BE2C (cell line): ENCODE measurements around a stretch of chr18.

- RRBS = no CpG with 5 or more reads among the region's 3 CpGs
These were observed 54.4 kb downstream of the ANKRD12 start for GRCh38 chr18:9191078-9191375.

DNA sequence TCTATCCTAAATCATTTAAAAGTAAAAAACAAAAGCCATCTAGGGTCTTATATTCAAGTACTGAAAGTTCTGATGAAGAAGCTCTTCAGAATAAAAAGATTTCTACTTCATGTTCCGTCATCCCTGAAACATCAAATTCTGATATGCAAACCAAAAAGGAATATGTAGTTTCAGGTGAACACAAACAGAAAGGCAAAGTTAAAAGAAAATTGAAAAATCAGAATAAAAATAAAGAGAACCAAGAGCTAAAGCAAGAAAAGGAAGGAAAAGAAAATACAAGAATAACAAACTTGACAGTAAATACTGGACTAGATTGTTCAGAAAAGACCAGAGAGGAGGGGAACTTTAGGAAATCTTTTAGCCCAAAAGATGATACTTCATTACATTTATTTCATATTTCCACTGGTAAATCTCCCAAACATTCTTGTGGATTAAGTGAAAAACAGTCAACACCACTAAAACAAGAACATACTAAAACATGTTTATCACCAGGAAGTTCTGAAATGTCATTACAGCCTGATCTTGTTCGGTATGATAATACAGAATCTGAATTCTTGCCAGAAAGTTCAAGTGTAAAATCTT, 80.0 kb upstream of the TWSG1 start:
- RRBS = no CpG with 5 or more reads among the region's 2 CpGs

- RRBS = 93% methylated on average over 8 of the region's 15 CpGs
These were observed 41.1 kb upstream of the RALBP1 start for GRCh38 chr18:9434219-9434670.

DNA sequence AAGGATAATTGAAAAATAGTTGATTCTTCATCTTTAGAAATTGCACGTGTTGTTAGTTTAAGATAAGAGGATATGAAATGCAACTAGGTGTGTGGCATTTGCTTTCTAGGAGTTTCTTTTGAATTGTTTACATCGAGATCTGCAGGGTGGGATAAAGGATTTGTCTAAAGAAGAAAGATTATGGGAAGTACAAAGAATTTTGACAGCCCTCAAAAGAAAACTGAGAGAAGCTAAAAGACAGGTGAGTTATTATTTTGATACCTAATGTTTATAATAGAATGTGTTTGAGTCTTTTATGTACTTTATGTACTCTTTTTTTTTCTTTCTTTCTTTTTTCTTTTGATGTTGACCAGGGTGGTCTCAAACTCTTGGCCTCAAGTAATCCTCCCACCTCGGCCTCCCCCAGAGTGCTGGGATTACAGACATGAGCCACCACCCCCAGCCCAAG, 50.3 kb downstream of the RALBP1 start:
- RRBS = no CpG with 5 or more reads among the region's 3 CpGs

DNA sequence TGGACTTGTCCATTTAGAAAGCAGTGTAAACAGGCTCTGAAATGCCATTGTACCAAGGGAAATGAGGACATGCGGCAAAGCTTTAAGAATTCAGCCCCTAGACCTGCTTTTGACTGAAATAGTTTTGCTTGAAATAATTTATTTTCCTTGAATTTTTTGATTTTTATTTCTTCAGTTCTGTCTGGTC, 34.8 kb downstream of the RAB31 start:
- RRBS = no CpG with 5 or more reads among the region's 1 CpG

DNA sequence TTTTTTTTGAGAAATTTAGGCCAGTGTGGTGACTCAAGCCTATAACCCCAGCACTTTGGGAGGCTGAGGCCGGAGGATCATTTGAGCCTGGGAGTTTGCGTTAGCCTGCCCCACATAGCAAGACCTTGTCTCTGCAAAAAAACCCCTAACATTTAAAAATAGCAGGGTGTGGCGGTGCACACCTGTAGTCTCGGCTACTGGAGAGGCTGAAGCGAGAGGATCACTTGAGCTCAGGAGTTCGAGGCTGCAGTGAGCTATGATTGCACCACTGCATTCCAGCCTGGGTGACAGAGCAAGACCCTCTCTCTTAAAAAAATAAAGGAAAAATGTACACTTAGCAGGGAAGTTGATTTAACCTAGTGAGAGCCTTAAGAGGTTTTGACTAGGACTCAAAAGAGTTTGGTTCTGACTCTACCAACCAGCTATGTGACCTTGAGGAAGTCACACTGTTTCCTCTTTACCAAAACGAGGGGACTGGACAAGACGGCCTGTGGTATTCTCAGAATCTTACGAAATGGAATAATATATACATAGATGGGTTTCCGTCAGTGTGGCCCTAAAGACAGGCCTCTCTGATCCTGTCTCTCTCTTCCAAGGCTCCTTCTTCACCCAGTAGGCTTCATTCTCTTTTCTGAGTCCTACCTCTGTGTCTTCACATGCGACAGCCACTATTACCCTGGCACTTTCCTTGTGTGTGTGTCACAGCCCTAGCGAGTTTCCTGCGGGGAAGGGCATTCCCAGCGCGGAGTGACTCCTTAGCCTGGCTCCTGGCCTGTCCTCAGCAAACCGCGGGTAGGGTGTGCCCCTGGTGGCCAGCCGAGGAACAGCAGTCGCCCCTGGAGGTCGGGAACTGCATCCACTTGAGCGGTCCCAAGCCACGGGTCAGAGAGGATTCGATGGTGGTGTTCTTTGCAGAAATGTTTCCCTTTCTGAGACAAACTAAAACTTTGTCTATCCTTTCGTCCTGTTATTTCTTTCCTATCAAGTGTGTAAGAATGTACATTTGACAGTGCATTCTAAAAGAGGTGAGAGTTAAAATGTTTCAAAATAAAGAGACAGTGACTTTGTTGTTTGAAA, 63.1 kb downstream of the RAB31 start:
- RRBS = no CpG with 5 or more reads among the region's 24 CpGs

DNA sequence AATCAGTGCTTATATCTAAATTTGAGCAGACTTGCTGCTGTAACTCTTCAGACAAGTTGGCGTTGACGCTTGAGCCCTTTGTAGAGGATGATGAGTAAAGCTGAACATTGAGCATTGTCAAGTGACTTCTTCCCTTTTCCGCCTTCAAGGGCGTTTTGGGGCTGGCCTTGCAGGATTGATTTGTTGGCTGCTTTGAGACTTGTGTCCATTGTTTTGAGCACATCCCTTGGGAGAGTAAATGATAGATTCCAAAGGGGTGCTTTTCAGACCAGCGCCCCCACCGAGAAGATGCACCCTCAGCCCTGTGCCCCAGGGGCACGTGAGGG, 63.8 kb downstream of the RAB31 start:
- RRBS = no CpG with 5 or more reads among the region's 7 CpGs

DNA sequence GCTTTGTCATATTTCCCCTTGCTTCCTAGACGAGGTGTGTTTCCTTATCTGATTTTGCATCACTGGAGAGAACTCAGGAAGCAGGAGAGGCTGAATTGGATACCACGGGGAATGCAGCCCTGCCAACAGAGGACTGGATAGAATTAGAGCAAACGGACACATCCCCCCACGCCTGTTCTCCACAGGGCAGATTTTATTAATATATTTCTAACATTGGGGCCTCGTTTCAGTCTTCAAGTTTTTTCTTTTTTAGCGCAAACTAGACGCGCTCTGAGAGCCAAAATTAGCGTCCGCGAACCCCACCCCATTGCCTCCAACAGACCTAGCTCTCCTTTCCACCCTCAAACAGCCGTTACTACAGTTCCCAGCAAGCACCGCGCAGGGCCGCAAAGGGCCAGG, 602 bp upstream of the VAPA start:
- RRBS = no CpG with 5 or more reads among the region's 15 CpGs

- RRBS = no CpG with 5 or more reads among the region's 12 CpGs
These were observed 5.7 kb downstream of the VAPA start for GRCh38 chr18:9919093-9920282.

DNA sequence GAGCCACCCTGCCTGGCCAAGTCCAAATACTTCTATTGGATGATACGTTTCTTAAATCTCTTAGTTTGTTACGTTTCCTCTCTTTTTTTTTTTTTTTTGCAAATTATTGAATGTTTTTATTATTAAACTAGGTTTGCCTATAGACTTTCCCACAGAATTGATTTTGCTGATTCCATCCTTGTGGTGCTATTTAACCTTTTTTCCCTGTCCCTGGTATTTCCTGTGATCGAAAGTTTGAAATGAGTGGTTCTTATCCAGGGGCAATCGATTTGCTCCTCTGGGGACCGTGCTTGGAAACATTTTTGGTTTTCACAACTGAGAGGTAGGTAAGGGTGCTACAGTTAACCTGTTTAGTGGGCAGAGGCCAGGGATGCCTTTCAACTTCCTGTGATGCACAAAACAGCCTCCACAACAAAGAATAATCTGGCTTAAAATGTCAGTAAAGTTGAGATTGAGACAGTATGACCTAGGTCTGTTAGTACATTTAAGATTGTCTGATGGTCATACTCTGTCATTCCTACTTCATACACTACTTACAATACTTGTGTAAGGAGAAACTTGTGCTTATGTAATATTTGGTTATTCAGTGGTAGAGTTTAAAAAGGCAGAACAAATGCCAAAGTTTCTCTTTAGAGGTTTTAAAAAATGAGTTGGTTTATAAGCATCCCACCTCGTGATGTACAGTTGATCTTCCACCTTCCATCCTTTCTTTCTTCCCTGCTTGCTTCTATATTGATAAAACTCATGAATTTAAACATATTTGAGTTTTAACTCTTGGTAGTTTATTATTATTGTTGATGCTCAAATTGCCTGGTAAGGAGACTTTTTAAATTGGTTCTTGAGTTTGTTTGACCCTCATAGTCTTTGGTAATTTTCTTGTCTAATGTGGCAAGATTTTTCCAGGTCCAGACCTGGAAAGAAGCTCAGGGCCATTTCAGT, 25.9 kb downstream of the VAPA start:
- RRBS = no CpG with 5 or more reads among the region's 6 CpGs

DNA sequence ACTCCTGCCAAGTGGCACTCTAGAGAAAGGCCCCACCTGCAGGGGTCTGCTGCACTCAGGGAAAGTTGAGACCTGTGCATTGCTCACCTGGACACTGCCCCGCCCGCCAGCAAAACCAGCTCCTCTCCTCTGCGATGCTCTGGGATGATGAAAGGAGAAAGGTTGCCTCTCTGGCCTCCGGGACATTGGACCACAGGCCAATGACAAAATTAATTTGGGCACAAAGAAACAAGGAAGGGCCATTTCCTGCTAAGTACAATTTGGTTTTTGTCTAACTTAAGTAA, 121.7 kb upstream of the APCDD1 start:
- RRBS = no CpG with 5 or more reads among the region's 4 CpGs

DNA sequence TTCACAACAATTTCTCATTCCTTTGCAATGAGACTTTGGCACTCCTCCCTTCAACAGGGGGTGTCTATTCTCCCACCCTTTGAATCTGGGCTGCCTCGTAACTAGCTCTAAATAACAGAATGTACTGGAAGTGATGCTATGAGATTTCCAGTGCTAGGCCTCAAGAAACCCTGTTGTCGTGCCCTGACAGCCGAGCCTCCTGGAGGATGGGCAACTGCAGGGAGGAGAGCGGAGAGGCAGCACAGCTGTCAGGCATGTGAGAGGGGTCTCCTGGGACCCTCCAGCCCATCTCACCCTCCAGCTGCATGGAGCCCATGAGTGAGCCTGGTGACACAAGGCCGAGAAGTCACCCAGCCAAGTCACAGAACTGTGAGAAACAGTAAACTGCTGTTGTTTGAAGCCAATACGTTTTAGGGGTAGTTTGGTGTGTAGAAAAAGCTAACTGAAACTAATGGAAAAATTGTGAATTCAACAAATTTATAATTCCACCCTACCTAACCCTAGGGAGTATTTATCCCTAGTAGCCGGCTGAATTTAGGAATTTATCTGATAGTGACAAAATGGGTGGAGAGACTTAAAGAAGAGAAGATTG, 103.0 kb upstream of the APCDD1 start:
- RRBS = no CpG with 5 or more reads among the region's 7 CpGs

DNA sequence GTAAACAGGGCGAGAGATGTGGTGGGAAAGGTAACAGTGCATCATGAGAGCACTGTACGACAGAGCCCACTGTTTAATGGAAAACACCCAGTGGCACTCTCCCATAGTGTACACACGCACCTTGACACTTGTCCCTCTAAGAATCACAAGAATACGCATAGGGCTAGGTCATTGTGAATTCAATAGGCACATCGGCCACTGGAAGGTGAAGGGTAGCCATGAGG, 74.6 kb upstream of the APCDD1 start:
- RRBS = no CpG with 5 or more reads among the region's 5 CpGs

GRCh38 chr18:10454797-10455729, 628 bp downstream of the APCDD1 start:
- RRBS = 28% methylated on average over 23 of the region's 74 CpGs

DNA sequence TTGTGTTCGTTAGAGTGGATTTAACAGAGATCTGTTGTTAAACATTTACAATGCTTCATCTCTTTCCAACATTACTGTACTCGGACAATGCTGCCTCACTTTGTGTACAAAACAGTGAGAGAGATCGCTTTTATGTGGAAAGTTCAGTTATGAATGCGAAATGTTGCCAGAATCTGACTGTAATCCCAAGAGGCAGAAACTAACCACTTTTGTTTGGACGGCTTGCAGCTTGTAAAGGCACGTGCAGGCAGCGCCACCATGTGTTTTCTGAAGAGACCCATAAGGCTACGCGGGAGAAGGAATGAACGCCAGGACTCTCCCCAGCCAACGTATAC, 5.8 kb upstream of the NAPG start:
- RRBS = no CpG with 5 or more reads among the region's 11 CpGs

DNA sequence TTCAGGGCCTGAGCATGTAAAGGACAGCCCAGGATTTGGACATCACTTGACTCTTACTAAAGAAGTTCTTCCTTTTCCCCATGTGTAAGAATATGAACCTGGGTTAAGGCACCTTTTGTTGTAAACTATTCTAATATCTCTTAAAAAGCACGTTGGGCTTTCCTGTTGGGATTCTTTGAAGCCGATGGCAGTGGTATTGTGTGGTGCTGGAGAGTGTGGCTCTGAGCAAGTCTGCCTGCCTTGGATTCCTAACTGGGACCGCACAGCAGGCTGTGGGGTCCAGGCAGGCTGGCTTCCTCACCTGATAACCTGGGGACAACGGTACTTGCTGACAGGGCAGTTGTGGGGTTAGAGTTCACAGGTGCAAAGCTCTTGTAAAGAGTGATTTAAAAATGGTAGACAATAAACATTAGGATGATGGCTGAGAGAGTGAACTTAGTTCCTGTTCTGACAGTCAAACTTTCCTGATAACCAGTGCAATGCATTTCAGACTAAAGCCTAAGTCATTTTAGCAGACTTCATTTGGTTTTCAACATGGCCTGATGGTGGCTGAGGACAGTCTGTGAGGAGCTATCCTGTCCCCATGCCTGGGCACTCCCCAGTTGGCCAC, 30.0 kb downstream of the NAPG start:
- RRBS = no CpG with 5 or more reads among the region's 4 CpGs

- RRBS = no CpG with 5 or more reads among the region's 6 CpGs
These were observed 34.3 kb downstream of the NAPG start for GRCh38 chr18:10560148-10560413.

DNA sequence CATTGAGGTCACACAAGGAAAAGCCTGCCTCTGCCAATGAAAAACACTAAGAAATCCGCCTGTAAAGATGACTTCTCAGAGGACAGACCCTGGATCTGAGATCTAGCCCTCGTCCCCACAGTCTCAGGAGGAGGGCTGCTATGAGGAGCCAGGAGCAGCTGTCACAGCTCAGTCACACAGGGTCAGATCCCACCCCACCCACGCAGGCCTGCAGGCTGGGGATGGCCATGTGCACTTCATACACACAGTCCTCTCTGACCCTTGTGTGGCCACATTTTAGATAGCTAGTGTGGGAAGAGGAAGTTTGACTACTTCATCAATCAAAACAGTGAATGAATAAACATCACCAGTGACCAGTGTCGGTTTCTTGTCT, 107.2 kb downstream of the PIEZO2 start:
- RRBS = no CpG with 5 or more reads among the region's 4 CpGs